ENCODE measurements around a stretch of chr13.

GRCh38 chr13:113291826-113292785 is 4.9 kb upstream of the LAMP1 start:
- PRO-cap, 3 experiments: peak in 1 of 3 experiments; most common plus-strand start chr13:113292050 (in 1); most common minus-strand start chr13:113292667 (in 1)
- RAMPAGE, long total RNA: no peak
- RRBS, 2 experiments: no CpG with 5 or more reads among the region's 22 CpGs

DNA sequence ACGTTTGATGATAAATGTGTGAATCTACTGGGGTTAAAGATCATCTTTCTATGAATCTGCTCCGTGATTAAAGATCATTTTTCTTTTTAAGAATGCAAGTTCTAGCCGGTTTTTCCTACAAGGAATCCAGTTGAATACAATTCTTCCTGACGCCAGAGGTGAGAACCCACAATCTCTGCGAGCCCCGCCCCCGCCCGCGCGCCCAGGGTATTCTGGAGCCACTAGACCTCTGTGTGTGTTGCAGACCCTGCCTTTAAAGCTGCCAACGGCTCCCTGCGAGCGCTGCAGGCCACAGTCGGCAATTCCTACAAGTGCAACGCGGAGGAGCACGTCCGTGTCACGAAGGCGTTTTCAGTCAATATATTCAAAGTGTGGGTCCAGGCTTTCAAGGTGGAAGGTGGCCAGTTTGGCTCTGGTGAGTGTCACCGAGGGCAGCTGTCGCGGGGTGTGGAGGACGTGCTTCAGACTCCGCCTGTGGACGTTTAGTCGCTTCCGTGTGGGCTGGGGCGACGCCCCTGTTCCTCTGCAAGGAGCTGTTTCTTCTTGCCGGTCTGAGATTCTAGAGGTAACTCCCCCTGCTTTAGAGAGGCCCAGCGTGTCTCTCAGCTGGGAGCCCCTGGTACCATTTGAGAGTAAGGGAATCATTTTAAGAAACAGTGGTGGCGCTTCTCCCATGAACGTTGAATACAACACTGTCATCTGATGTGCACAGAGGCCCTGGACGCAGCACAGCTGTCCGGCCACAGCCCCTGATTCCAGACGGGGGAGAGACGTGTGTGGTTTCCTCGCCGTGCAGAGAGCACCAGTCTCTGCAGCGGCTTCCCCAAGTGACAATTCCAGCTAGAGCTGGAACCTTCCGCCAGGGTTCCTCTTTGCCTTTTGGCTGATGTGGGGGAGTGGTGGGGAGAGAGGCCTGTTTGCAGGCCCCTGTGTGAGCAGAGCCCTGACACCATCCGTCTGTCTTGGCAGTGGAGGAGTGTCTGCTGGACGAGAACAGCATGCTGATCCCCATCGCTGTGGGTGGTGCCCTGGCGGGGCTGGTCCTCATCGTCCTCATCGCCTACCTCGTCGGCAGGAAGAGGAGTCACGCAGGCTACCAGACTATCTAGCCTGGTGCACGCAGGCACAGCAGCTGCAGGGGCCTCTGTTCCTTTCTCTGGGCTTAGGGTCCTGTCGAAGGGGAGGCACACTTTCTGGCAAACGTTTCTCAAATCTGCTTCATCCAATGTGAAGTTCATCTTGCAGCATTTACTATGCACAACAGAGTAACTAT is 24.7 kb downstream of the LAMP1 start:
- PRO-cap, 3 experiments: no peak in any of the 3 experiments
- RAMPAGE, long total RNA: no peak
- RRBS, 2 experiments: no CpG with 5 or more reads among the region's 54 CpGs

GRCh38 chr13:113393811-113394566 is 30.1 kb upstream of the GRTP1 start:
- PRO-cap, 3 experiments: peak in 1 of 3 experiments; most common minus-strand start chr13:113394276 (in 1)
- RAMPAGE, long total RNA: no peak
- RRBS, 2 experiments: 2 to 4% methylated on average over 22 of the region's 66 CpGs

GRCh38 chr13:113413357-113414602 is 39.5 kb downstream of the ADPRHL1 start:
- PRO-cap, 3 experiments: peak in 2 of 3 experiments; most common plus-strand start chr13:113413712 (in 2); most common minus-strand start chr13:113414094 (in 2)
- RAMPAGE, long total RNA: no peak
- RRBS, 2 experiments: 15 to 22% methylated on average over 12 of the region's 45 CpGs

GRCh38 chr13:113422249-113422985 is 30.9 kb downstream of the ADPRHL1 start:
- PRO-cap, 3 experiments: no peak in any of the 3 experiments
- RAMPAGE, long total RNA: no peak
- RRBS, 2 experiments: no CpG with 5 or more reads among the region's 28 CpGs

- PRO-cap, 3 experiments: peak in 1 of 3 experiments; most common plus-strand start chr13:113452394 (in 1); most common minus-strand start chr13:113452293 (in 1)
- RAMPAGE, long total RNA: no peak
- RRBS, 2 experiments: no CpG with 5 or more reads among the region's 32 CpGs
These were observed 1.2 kb downstream of the ADPRHL1 start for GRCh38 chr13:113451871-113452676.

DNA sequence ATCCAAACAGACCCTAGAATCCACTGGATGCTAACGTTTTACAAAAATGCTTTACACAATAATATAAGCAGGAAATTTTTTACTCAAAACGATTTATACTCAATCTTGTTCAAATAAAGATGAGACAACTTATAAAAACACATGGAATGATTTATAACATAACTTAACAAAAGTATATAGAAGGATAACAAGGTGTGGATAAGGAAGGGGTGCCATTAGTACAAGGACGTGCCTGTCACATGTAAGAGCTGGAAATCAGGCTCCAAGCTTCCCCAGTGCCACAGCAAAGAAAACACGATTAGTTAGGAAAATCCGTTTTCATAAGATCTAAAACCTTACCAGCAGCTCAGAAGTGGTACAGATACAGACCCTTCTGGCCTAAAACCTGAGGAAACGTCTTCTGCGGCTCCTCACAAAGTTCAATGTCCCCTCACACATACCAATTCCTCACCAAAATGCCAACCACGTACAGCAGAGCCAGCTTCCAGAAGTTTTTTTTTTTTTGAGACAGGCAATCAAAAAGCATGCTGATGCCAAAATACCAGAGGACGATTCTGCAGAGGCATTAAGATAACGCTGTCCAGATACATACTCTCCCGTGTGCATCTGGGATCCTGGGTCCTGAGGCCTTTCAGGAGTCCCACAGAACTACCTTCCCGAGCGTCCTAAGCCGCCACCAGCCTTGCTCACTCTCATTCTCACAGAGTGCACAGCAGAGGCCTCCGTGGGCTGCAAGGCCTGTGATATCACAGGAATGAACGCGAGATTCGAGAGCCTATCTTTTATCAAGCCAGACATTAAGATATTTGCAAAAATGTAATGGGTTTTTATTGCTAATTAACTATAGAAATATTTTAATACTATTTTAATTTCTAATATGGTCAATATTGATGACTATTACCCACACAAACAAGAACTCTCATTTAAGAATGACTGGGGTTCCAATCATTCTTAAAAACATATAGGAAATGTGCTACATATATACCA is 5.1 kb downstream of the DCUN1D2 start:
- PRO-cap, 3 experiments: no peak in any of the 3 experiments
- RAMPAGE, long total RNA: no peak
- RRBS, 2 experiments: no CpG with 5 or more reads among the region's 18 CpGs

GRCh38 chr13:113533395-113533895 is 42.6 kb downstream of the TMCO3 start:
- PRO-cap, 3 experiments: no peak in any of the 3 experiments
- RAMPAGE, long total RNA: no peak
- RRBS, 2 experiments: no CpG with 5 or more reads among the region's 18 CpGs

GRCh38 chr13:113616963-113617563 is 32.5 kb downstream of the TFDP1 start:
- PRO-cap, 3 experiments: no peak in any of the 3 experiments
- RAMPAGE, long total RNA: no peak
- RRBS, 2 experiments: no CpG with 5 or more reads among the region's 14 CpGs

- PRO-cap, 3 experiments: no peak in any of the 3 experiments
- RAMPAGE, long total RNA: no peak
- RRBS, 2 experiments: no CpG with 5 or more reads among the region's 11 CpGs
These were observed 31.7 kb downstream of the ATP4B start for GRCh38 chr13:113626298-113626670.

- PRO-cap, 3 experiments: no peak in any of the 3 experiments
- RAMPAGE, long total RNA: no peak
- RRBS, 2 experiments: no CpG with 5 or more reads among the region's 13 CpGs
These were observed 16.4 kb upstream of the TMEM255B start for GRCh38 chr13:113742581-113742987.

GRCh38 chr13:113777518-113777795 is 18.4 kb downstream of the TMEM255B start:
- PRO-cap, 3 experiments: no peak in any of the 3 experiments
- RAMPAGE, long total RNA: no peak
- RRBS, 2 experiments: 9 to 16% methylated on average over 4 of the region's 10 CpGs

DNA sequence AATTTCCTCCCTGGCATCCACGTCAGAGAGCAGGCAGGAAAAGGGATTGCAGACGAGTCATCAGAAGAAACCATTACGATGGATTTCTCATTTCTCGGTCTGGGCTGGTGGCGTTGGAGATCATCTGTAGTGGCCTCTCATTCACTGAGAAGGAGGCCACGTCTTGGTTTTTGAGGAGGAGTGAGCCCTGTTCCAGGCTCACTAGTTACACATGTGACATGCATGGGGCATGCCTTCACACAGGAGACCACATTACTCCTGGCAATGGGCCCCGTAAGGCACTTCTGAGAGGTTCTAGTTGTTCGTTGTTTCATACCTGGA is 27.7 kb downstream of the TMEM255B start:
- PRO-cap, 3 experiments: no peak in any of the 3 experiments
- RAMPAGE, long total RNA: no peak
- RRBS, 2 experiments: no CpG with 5 or more reads among the region's 8 CpGs

- PRO-cap, 3 experiments: peak in 1 of 3 experiments; most common minus-strand start chr13:113818569 (in 1)
- RAMPAGE, long total RNA: no peak
- RRBS, 2 experiments: 66 to 77% methylated on average over 6 to 7 of the region's 28 CpGs
These were observed 45.4 kb downstream of the GAS6 start for GRCh38 chr13:113818414-113818861.

GRCh38 chr13:113828498-113828906 is 35.4 kb downstream of the GAS6 start:
- PRO-cap, 3 experiments: no peak in any of the 3 experiments
- RAMPAGE, long total RNA: no peak
- RRBS, 2 experiments: 97 to 99% methylated on average over 6 of the region's 16 CpGs

DNA sequence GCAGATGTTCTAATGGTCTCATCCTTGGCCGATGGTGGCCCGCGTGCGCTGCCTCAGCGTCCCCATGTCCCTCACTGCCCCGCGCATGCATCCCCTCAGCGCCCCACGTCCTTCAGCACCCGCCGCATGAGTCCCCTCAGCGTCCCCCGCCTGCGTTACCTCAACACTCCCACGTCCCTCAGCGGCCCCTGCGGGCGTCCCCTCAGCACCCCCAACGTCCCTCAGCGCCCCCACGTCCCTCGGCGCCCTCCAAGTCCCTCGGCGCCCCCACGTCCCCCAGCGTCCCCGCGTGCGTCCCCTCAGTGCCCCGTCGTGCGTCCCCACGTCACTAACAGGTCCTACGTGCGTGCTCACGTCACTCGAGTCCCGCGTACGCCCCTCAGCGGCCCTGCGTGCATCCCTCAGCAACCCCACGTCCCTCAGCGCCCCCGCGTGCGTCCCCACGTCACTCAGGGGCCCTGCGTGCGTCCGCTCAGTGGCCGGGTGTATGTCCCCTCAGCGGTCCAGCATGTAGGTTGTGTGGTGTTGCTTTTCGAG is 19.4 kb upstream of the GAS6 start:
- PRO-cap, 3 experiments: no peak in any of the 3 experiments
- RAMPAGE, long total RNA: no peak
- RRBS, 2 experiments: no CpG with 5 or more reads among the region's 55 CpGs

DNA sequence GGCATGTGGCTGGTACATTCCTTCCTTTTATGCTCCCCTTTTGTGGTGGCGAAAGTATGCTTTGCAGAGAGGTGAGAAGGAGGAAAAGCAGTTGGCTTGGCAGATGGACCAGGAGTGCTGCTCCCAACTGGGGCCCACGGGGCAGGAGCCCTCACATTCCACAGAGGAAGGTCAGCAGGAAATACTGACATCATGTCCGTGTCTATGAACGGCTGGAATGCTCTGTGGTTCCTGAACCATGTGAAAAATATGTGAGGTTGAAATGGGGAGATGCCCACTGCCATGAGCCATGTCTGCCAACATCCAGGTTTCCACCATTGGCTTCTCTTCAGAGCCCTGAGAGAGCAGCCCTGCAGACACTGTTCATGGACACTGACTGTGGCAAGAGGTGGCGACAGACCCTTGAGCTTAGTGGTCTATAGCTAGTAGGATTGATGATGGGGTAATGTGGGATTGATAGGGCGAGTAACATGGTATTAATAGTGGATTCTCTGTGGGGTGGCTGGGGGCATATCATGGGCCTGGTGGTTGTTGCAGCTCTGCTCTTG is 33.4 kb upstream of the GAS6 start:
- PRO-cap, 3 experiments: no peak in any of the 3 experiments
- RAMPAGE, long total RNA: no peak
- RRBS, 2 experiments: no CpG with 5 or more reads among the region's 6 CpGs

DNA sequence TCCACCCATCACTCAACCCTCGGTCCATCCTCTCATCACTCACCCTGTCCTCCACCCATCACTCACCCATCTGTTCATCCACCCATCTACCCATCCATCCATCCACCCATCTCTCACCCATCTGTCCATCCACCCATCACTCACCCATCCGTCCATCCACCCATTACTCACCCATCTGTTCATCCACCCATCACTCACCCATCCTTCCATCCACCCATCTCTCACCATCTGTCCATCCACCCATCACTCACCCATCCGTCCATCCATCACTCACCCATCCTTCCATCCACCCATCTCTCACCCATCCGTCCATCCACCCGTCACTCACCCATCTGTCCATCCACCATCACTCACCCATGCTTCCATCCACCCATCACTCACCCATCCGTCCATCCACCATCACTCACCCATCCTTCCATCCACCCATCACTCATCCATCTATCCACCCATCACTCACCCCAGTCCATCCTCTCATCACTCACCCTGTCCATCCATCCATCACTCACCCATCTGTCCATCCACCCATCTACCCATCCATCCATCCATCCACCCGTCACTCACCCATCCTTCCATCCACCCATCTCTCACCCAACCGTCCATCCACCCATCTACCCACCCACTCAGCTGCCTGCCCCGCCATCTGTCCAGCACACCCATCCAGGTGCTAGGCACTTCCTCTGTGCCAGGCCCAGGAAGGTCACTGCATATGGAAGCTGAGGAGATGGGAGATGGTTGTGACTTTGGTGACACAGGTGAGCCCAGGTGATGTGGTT is 15.4 kb upstream of the C13orf46 start:
- PRO-cap, 3 experiments: no peak in any of the 3 experiments
- RAMPAGE, long total RNA: no peak
- RRBS, 2 experiments: no CpG with 5 or more reads among the region's 9 CpGs

GRCh38 chr13:114014844-114015986 is 41.3 kb upstream of the C13orf46 start:
- PRO-cap, 3 experiments: no peak in any of the 3 experiments
- RAMPAGE, long total RNA: no peak
- RRBS, 2 experiments: 76 to 86% methylated on average over 3 of the region's 51 CpGs

DNA sequence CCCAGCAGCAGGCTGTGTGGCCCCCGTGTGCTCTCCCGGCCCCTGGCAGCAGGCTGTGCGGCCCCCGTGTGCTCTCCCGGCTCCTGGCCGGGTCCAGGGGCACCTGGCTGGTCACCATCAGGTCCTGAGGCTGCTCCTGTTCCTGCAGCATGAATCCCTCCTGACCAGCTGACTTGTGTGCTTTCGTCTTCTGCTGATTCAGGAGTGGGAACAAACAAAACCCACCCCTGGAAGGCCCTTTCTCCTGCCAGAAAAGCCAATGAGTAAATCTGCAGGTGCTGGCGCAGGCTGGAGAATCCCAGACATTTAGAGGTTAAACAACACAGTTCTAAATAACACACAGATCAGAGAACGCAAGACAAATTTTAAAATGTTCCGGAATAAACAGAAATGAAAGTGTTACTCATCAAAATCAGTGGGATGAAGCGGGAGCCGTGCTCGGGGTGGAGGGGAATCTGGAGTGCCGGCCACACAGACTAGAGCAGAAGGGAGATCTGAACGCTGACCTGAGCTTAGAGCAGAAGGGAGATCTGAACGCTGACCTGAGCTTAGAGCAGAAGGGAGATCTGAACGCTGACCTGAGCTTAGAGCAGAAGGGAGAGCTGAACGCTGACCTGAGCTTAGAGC is 60.6 kb upstream of the C13orf46 start:
- PRO-cap, 3 experiments: no peak in any of the 3 experiments
- RAMPAGE, long total RNA: no peak
- RRBS, 2 experiments: 35 to 36% methylated on average over 7 of the region's 18 CpGs